Parotid gland (tissue), 1 donor: ENCODE results near the genes KATNAL1 and FRY.

DNA sequence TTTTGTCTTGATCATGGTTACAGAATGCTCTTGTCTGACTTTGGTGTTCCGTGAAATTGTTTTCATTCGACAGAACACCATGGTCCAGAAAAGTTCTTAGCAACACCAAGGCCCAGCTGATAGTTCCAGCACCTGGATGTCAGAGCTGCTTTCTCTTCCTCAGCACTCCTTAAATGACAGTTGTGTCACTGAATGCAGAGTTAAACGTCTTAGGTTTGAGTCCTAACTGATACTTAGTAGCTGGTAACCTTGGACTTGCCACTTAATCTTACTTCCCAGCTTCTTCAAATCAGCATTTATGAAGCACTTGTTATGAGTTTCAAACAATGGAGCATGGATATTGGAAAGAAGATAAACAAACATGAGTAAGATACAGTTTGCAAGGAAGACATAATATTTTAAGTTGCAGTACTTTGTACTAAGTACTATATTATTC, 1.2 kb upstream of the SLC46A3 start:
- PRO-cap = no peak

DNA sequence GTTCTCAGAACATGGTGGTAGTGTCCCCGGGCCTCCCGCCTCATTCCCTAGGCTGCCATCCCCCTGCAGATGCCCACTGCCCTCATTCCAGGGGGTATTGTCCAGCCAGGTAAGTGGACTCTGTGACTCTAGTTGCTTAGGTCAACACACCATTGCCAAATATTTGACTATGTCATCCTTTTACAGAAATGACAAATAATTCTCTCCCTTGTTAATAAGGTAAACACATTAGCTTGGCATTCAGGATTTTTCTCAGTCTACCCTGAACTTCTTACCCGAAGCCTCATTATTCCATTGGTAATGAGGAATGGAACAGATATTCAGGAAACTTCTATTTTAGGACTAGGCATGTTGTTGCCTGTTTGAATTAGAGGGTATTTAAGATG, 303.7 kb downstream of the MTUS2 start:
- PRO-cap = no peak

- PRO-cap = no peak
Observed at GRCh38 chr13:29126147-29126604, 306.0 kb downstream of the MTUS2 start.

GRCh38 chr13:29522060-29522625, 73.3 kb downstream of the SLC7A1 start:
- PRO-cap = no peak

DNA sequence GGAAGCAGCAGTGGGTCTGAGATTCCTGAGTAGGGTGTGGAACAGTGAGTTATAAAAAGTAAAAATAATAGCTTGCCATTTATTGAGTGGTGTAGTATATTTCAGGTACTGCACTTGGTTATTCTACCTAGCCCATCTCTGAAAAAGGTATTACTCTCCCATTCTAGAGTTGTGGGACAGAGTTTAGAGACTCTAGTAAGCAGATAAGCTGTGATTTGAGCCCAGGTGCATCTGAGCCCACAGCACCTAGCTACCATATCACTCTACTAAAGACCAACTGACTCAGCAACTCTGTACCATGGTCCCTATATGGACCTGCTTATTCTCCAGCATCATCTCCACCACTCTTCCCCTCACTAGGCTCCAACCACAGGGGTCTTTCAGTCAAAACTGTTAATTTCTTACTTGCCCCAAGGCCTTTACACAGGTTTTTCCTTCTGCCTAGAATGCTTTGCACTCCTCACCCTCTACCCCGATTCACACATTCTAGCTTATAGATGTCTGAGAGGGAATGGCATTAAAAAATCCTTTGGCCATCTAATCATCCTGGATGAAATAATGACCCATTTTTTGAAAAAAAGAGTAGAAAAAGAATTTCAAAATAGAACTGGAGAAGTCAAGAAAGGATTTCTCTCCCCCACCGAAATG, 64.4 kb downstream of the UBL3 start:
- PRO-cap = no peak

DNA sequence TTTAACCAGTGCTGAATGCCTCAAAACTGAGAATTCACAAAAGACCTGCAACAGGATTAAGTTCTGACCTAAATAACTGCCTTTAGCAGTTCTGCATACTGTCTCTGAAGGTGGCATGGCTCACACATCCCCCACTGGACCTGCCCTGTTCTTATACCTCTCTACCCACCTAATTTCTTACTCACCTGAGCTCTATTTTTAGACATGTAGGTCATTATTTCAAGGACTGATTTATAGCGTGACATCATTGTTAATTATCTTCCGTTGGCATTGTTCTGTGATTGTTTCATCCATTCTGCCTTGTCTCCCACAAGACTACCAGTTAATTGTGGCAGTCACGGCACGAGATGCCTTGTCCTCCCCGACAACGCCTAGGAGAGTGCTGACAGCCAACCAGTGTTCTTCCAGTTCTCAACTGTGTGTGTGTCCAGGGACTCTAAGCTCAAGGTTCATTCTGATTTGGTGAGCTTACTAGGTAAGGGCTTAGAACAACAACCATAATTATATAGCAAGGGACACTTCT, 27.2 kb upstream of the UBL3 start:
- PRO-cap = no peak

- PRO-cap = unidirectional peak, plus-strand start at chr13:30061293
Observed at GRCh38 chr13:30061216-30061452, 210.7 kb upstream of the UBL3 start.

- PRO-cap = no peak
Observed at GRCh38 chr13:30107236-30107845, 200.0 kb downstream of the KATNAL1 start.

- PRO-cap = no peak
Observed at GRCh38 chr13:30148958-30149169, 158.5 kb downstream of the KATNAL1 start.

DNA sequence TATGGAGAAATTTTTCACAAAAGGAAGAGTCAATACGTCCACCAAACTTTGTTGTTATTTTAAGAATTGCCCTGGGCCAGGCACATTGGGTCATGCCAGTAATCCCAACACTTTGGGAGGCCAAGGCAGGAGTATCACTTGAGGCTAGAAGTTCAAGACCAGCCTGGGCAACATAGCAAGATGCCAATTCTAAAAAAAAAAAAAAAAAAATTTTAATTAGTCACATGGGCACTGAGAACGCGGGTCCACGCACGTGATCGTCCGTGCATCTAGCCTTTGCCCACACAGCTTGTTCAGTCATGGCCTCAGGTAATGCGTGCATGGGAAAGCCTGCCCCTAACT, 11.5 kb downstream of the KATNAL1 start:
- PRO-cap = no peak

- PRO-cap = unidirectional peak, plus-strand start at chr13:30307197; unidirectional peak, plus-strand start at chr13:30307604
Observed at GRCh38 chr13:30306461-30307780, at the start of gene KATNAL1. Gene KATNAL1 (minus strand): TSS chr13:30307551.

DNA sequence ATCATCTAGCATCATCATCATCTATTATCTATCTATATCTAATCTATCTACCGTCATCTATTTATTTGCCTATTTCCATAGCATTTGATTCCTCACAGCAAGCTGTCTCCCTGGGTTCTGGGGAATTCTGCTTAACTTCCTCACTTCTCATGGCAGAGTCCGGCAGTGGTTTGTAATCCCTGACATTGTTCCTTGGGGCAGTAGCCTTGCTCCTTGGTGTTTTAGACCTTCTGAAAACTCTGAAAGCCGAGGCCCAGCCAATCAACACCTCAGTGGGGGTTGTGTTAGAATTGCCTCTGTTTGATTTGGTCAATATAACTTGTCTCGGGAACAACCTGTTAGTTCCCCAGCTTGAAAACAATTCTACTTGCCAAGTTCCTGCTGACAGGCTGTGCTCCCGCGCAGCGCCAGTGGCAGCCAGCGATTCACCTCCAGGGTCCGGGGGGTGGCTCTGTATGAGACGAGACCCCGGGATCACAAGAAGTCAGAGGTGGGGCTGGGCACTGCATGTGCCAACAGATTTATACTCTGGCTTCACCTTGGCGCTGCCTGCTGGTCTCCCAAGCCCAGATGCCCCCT, 81.5 kb upstream of the MEDAG start:
- PRO-cap = no peak

DNA sequence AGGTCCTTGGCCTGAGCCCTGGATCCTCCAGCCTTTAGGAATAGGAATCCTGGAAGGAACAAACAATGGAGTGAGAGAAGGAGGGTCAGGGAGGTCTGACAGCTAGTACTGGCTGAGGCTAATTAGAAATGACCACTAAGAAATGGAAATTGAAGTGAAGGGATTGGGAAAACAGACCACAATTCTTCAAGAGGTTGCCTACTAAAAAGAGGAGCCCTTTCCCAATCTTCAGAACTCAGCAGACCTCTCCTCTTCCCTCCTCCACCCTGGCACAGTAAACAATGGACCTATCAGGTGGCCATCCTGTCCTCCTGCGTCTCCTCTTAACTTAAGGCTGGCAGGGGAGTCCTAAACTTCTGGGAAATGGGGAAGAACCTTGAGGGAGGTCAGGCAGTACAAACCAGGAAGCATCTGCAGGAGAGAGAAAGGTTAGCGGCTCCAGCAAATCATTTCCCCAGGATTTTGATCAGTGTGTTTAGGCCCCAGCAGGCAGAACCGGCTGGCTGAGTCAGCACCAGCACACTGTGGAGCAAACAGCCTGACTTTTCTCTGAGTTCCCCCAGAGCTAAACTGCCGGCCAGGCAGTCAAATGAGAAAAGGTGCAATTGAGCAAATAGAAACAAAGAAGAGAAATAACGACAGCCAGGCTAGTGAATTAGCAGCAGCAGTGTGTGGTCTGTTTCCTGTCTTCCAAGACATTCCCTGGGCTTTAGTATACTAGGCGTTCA, 46.9 kb upstream of the MEDAG start:
- PRO-cap = no peak

DNA sequence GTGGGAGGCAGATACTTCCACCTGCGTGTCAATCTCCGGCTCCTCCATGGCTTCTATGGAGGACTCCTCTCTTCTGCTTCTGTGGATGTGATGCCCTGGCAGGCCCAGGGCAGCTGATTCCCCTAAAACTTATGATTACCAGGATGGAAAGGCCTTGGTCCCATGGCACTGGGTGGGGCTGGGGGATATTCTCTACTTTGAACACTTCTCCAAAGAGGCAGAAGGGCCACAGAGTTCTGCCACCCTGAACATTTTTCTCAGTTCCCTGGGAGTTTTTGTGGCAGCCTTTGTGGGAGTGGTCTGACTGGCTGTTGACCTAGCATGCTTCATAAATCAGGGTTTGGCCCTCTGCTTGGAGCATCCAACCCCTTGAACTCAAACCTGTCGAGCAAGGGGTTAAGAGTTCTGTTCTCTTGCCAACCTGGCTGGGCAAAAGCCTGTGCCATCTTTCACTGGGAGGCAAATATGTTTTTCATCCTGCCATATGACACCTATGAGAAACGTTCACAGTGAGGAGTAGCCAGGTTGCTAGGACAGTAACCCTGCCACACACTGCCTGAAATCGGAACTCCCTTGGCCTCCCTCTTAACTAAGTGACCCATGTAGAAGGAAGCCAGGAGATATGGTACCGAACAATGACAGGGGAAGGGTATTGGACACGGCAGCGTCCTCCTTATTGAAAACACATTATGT, 7.8 kb upstream of the TEX26 start:
- PRO-cap = no peak

DNA sequence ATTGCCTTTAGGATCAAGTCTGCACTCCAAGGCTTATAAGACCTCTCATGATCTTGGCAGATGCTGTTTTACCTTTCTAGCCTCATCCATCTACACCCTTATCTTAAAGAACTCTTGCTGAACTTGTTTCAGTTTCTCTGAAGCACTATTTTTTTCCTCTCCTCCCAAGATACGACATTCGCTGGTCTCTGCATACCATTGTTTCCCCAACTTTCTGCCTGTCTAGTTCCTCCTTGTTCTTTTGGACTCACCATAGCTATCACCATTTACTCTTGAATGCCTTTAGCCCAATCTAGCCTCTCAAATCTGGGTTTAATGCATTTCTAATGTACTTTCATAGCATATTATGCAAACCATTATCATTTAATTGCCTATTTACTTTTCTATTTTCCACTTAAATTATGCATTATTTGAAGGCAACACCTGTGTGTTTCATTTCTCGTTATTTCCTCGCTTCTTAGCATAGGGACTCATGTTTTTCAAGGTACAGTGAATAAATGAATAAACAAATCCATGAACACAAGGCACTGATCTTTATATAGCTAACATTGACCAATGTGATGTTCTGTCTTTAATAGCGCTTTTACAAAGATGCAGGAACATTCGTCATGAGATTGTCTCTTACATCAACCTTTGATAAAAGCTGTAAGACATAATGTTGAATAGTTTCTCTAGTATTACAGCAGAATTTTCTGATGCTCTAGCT, 121.0 kb downstream of the B3GLCT start:
- PRO-cap = no peak

- PRO-cap = no peak
Observed at GRCh38 chr13:31930845-31931441, 100.6 kb upstream of the FRY start.

GRCh38 chr13:31983580-31984084, 47.9 kb upstream of the FRY start:
- PRO-cap = no peak

- PRO-cap = unidirectional peak, plus-strand start at chr13:32031140; bidirectional peak, plus-strand start at chr13:32031783, minus-strand start at chr13:32031639
Observed at GRCh38 chr13:32030718-32032033, at the start of gene FRY. Gene FRY (plus strand): TSS chr13:32031774.

GRCh38 chr13:32032034-32032294, 390 bp downstream of the FRY start:
- PRO-cap = no peak

DNA sequence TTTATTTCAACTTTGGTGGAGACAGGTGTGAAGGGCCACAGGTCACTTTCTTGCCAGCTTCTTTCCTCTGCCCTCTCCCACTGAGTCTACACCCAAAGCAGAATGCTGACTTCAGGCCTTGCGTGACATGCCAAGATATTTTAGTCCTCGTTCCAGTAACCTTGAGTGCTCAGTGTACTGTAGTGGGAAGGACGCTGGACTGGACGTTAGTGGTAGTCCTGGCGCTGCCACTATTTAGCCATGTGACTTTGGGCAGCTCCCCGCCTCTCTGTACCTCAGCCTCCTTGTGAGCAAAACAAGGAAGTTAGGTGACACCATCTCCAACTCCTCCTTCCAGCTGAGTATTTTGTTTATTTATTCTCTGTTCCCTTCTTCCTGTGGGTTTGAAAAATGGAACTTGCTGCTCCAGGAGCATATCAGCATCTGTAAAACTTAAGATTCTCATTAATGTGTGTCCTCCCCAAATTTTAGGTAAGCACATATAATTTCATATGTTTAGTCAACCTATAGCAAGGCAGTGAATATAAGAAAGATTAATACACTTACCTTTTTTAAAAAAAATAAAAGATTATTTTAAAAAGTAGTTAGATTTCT, 86.2 kb downstream of the FRY start:
- PRO-cap = unidirectional peak, minus-strand start at position 82 of the sequence